Right ventricle myocardium (tissue), 1 donor: ENCODE data around the genes SLC4A7 and EOMES.

DNA sequence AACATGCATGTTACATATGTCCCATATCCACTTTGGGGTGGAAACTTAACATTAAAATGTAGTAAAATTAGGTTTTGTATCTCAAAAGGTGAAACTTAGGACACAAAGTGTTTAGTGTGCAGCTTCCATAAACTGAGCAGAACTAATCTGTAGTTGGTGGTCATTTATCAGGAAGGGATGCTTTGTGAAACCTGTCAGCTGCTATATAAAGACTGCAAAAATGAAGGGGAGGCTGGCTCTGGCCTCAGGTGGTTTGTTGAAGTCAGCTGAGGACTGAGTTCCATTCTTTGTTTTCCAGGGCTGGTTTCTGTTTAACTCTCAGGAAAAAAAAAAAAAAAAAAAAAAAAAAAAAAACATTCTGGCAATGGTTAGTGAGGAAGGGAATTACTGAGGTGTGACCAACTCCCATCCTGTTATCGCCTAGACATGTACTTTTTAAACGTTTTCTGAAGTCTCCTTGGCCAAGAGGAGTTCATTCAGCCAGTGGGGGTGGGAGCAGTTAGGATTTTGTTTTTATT, 316.2 kb downstream of the OXSM start:
- PRO-cap, 2 experiments = no peak in any of the 2 experiments

DNA sequence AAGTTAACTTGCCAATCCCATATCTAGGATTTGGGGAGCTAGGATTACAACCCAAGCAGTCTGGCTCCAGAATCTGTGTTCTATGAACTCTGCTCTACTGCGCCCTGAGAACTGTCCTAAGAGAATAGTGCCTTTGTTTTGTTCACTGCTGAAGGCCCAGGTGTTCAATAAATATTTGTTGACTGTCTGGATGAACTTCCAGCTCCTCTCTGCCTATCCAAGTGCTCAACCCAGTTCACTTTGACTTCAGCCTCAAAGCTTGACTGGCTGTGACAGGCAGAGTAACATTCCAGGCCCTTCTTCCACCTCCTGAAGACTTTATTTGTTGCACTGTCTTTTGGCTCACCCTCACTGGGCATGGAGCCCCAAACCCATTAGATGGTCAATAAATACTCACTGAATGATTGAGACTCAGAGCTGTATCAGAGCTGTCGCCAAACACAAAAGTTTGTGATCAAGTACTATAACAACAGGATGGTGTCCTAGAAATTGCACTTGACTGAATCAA, 2.9 kb downstream of the NEK10 start:
- PRO-cap, 2 experiments = no peak in any of the 2 experiments

DNA sequence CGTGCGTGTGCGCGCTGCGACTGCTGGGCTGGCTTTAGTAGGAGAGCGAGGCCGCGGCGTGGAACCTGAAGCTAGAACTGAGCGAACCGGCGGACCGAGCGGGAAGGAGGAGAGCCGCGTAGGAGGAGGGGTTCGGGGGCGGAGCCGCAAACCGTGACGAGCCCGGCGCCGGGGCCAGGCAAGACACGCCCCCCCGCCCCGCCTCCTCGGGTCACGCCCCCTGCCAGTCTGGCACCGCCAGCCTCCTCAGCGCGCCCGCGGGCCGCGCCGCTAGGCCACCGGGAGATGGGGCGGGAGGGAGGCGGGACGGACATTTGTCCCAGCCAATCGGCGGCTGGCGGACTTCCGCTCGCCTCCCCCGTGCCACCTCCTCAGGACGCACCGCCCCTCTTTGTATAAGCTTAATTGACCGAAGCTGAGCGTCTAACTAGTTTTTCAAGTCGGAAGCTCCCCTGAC, at the start of gene SLC4A7:
Gene SLC4A7 (minus strand): TSS at position 79 of the 457 bp plus-strand sequence.
- PRO-cap, 2 experiments = peak in 2 of 2 experiments; most common plus-strand start position 430 of the sequence (in 1); most common minus-strand start position 79 of the sequence (in 2)

- PRO-cap, 2 experiments = no peak in any of the 2 experiments
Measured at GRCh38 chr3:27585334-27585813, 101.2 kb upstream of the SLC4A7 start.

DNA sequence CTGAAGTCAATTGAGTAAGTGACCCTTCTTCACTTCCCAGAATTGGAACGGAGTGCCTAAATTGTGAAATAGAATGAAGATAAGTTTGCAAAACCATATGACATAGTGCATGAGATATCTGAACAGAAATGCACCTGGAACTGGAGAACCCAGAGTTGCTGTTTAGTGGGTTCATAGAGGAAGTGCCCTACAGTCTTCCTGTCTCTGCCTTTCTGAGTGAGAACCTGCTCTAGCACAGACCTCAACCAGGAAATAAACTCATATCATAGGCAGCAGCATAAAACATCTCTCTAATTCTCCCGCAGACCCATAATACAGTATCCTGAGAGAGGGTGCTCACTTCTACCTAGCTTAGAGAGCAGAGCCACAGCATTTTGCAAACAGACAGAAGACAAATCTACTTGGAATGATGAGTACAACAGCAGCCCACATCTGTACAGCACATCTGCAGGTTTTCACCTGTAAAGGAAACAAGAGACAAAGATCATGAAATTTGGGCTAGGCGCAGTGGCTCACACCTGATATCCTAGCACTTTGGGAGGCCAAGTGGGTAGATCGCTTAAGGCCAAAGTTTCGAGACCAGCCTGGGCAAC, 82.7 kb downstream of the EOMES start:
- PRO-cap, 2 experiments = no peak in any of the 2 experiments

DNA sequence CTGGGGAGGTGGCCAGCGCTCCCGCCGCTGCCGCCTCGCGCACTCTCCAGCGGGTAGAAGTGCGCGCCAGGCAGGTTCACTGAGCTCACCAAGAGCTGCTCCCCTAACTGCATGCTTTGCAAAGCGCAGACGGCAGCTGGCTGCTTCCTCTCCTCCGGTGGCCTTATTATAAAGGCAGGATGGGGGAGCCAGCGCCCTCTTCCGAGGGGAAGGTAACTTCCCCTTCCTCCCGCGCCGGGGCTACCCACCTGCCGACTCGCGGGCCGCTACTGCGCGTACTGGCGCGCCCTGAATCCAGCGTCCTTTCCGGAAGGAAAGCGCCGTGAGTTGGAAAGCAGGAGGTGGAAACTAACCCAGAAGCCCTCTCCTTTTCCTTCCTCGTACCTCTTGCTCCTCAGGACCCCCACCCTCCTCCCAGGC, at the start of gene EOMES:
Gene EOMES (minus strand): TSS at position 142 of the 420 bp plus-strand sequence.
- PRO-cap, 2 experiments = no peak in any of the 2 experiments

- PRO-cap, 2 experiments = no peak in any of the 2 experiments
Measured at GRCh38 chr3:27821287-27821678, 99.2 kb upstream of the EOMES start.

DNA sequence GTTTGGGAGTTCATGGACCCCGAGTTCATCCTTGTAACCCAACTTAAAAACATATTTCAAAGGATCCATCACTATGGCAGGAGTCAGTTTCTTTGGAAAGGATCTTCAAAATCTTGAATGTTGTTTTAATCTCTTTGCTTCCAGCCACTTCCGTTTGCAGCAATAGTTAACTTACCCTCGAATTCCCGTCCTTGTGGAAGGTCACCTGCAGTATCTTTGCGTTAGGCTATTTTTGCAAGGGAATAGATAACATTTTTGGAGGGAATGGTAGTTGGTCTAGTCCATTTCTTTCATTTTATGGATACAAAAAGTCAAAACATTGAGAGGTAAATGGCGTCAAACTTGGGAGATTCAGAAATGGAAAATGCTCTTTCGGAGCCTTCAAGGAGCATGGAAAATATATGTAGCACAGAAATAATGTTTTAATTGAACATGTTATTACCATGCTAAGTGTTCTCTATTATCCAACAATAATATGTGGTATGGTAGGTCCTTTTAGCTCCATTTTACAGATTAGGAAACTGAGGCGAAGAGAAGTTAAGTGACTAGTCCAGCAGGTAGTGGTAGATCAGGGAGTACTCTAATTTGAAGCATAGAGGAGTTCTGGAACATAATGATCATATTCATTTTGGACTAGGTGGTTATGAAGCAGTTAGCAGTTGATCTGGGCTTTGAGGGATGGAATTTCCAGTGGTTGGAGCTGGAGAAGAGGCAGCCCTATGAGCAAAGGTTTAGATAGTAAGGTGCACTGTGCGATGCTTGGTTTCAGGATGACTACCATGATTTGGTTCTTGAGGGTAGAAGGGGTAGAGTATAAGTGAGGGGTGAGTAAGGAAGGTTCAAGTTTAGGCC, 995 bp downstream of the CMC1 start:
- PRO-cap, 2 experiments = no peak in any of the 2 experiments

DNA sequence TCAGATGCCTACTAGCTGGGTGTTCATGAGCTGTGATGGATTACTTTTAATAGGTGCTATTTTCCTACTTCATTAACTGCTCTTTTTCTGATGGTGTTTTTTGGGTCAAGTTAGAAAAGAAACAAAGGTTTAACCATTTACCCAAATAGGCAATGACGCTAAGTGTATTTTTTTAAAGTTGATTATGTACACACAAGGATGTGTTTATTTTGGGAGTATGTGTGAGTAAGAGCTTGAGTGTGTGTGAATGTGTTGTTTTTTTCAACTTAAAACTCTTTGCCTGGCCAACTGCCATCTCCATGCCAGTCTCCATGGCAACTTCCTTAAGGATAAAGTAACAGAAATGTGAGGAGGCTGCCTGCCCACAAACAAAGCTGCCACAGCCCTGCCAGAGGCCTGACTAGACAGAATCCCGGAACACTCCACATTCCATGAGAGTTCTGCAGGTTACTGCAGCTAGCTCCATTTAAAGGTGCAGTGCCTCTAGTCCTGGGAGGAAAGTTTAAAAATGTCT, 215.5 kb upstream of the RBMS3 start:
- PRO-cap, 2 experiments = no peak in any of the 2 experiments

DNA sequence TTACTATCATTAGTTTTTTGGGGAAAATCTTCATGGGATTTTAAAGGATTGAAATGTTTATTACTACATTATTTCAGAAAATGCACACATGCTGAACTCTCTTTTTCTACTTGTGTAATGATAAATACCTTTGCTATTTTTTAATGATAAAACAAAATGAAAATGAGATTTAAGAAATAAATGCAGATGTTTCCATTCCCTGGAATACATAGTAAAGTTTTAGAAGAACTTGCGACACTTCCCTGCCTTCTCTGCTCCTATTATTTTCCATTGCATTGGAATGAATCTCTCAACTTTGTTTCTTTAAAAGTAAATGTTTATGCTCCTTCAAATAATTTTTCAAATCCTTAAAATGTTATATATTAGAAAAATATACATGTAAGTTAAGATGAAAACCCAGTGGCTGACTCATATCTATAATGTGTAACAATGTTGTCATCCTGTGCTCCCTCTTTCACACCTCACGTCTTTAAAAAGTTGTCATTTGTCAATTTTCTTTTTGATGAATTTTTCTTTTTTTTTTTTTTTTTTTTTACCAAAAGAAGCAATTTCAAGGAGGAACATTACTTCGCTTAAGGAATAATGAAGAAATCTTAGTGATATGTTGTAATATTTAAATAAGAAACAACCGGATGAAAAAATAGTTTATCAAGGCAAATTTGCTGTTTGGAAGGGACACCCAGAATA, 3.6 kb downstream of the RBMS3 start:
- PRO-cap, 2 experiments = no peak in any of the 2 experiments

DNA sequence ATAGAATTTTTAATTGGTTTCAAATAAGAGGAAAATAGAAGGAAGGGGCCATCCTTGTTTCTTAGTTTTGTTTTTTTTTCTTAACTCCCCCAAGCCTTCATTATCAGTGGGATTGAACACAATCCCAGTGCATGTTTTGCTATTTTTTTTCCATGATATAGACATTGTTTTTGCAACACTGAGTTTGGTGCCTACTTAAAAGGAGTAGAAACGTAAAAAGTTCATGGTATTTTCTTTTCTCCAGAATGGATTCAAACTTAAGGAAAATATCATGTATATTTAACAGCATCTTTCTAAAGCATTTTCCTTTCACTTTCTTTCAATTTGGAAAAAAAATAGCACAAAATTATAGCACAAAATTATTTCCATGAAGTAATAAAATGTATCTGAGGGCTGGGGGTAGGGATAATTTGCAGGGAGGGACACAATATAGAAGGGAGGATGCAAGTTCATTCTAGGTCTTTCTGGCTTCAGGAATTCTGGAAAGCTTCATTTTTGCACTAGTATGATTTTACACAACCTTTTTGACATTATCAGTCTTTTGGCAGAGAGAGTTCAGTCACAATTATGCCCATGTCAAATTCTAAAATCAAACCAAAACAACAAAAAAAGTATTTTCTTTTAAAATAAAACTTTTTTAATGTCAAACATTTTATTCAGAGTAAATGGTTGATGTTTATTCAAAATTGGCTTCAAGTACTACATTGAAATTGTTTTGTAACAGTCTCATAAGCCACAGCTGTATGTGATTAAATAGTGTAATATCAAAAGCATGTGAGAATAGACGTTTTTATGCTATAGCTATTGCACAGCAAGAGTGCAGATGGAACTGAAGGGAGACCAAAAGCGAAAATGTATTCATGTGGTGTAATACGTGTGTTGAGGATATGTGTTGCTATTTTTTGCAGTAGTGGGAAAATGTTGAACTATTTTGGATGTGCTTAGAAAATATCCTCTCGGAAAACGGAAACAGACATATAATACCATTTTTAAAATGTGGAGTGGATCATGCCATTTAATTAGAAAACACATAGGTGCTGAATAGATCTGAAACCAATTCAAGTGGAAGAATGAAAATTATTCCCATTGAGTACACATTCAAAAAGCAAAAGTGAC, 5.7 kb downstream of the RBMS3 start:
- PRO-cap, 2 experiments = no peak in any of the 2 experiments

DNA sequence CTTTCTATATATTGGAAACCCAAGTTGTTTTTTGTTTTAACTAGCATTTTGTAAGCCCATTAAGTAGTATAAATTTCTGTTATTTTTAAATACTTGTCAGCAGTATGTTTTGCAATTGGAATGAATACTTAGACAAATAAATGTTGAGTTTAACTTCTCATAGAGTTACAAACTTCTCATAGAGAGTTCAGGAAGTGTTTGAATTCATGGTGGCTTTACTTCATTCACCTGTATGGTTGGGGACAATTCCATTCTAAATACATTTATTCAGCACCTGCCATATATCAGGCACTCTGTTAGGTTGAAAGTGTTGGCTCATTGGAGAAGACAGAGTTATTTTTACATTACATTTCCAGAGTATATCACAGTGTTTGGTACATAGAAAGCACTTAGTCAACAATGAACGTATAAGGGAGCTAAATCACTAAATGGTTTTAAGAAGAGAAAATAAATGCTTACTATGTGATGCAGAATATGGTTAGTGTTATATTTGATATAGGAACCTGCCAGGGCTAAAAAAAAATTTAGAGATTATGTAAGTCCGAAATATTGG, 27.2 kb downstream of the RBMS3 start:
- PRO-cap, 2 experiments = no peak in any of the 2 experiments

DNA sequence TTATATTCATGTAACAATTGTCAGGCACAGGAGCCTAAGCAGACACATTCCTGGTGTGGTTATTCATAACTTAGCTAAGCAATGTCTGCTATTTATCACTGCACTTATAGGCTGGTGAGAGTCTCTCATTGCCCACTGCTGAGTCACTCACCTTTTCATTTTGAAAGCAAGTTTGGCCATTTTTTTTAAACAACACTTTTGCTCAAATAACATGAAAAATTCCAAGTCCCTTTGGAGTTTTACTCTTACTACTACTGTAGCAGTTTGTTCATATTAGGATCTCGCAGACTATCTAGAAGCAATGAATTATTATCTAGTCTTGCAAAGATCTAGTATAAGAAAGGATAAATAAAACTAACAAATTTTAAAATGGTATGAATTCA, 414.0 kb downstream of the RBMS3 start:
- PRO-cap, 2 experiments = no peak in any of the 2 experiments

DNA sequence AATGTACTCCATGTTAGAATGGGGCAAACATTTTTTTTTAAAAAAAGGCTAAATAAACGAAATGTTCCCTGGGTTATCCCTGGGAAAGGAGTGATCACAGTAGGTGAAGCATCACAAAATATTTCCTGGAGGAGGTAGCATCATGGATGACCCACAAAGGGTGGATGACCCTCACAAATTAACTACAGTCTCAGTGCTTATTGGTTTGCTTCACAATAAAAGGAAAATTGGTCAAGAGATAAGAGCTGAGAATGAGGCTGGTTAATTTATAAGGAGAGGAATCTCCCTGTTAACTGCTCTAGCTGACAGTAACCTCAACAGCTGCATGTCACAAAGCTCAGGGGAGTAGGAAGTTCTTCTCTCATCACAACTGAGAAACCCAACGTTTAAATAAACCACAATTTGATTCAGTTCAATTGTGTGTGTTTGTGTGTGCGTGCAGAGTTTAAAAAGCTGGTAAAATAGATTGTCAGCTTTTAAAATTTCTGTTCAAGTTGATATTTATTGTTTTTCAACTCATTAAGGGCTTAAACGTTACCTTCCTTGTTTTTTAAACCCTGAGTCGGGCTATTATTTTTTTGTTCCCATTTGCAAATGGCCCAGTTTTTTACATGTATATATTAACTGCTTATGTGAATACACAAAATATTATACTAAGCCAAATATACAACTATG, 3.5 kb upstream of the TGFBR2 start:
- PRO-cap, 2 experiments = no peak in any of the 2 experiments

DNA sequence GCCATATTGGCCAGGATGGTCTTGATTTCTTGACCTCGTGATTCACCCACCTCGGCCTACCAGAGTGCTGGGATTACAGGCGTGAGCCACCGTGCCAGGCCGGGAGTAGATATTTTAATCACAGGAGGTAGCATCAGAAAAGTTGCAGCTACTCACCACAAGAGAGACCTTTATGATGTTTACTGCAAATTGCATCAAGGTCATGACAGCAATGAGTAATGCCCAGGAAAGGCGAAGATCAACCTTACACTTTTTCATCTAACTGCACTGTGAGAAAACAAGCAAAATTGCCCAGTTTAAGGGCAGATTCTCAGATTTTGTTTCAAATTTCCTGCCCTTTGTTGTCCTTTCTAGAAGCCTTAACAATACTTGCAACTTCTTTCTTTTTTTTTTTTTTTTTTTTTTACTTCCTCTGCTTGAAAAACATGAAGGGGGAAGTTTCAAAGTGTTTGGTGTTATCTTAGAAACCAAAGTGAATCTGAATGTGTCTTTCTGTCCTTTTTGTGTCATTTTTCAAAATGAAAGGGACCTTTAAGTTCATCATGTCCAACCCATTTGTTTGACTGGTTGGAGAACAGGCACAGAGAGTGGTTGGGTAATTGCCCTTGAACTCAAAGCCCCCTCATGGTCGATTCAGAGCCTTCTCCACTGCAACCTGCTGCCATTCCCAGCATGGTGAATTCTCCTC, 25.0 kb downstream of the TGFBR2 start:
- PRO-cap, 2 experiments = no peak in any of the 2 experiments

GRCh38 chr3:30642731-30643295, 36.4 kb downstream of the TGFBR2 start:
- PRO-cap, 2 experiments = no peak in any of the 2 experiments

DNA sequence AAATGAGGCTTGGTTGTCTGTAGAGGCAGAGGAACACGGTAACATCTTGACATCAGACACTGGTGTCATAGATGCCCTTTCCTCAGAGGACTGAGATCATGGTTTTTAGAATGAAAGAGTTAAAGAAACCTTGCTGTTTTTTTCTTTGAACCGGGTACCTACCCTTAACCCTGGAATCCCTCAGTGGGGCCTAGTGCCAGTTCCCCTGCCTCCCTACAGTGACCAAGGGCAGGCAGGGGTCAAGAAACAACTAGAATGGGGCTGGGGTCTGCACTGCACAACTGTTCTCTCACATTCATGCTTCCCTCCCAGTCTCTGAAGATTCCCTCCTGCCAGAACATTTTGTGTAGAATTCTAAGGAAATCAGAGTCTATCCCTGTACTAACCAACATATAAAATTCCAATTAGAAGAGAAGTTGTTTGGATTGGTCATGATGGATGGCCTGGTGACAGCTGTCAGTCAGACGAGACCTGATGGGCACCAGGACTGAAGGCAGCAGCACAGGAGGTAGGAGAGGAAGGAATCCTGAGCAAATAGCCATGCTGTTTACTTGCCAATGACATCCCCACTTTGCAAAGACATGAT, 47.9 kb downstream of the TGFBR2 start:
- PRO-cap, 2 experiments = no peak in any of the 2 experiments

GRCh38 chr3:30664006-30664218, 57.5 kb downstream of the TGFBR2 start:
- PRO-cap, 2 experiments = no peak in any of the 2 experiments

DNA sequence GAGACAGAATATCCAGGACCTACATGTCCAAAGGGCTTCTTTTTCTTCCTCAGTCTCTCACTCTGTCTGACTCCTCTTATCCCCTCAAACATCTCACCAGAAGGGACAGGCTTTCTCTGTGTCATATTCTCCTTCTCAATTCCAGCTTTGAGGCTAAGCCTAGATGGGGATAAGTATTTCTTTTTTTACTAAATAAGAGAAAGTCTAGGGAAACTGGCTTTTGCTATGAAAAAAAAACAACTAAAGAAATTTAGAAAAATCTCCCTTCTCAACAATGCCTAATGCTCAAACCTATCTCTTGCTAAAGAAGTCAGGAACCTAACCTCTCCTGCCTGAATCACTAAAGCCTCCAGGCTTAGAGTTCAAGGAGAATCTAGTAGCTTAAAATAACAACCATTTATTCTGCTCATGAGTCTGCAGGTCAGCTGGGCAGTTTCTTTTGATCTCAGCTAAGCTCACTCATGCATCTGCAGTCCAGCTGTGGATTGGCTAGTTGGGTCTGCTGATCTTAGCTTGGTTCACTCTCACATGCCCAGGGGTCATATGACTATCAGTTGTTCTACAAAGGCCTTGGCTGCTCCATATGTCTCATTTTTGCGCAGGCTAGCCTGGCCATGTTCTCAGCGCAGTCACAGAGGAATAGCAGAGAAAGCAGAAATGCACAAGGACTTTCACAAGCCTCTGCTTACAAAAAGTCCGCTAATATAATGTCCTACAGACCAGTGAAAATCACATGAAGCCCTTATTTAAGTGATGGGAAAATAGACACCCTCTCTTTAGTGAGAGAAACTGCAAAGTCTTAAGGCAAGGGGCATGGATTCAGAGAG, 109.3 kb upstream of the STT3B start:
- PRO-cap, 2 experiments = no peak in any of the 2 experiments

- PRO-cap, 2 experiments = no peak in any of the 2 experiments
Measured at GRCh38 chr3:31522110-31522685, 10.5 kb upstream of the STT3B start.